Tongue (tissue), 2 donors: ENCODE data around the genes MOGAT2, UVRAG, THAP12 and EMSY.

GRCh38 chr11:75558005-75558746 is 3.9 kb upstream of the SERPINH1 start:
- RAMPAGE, long total RNA, result no peak

DNA sequence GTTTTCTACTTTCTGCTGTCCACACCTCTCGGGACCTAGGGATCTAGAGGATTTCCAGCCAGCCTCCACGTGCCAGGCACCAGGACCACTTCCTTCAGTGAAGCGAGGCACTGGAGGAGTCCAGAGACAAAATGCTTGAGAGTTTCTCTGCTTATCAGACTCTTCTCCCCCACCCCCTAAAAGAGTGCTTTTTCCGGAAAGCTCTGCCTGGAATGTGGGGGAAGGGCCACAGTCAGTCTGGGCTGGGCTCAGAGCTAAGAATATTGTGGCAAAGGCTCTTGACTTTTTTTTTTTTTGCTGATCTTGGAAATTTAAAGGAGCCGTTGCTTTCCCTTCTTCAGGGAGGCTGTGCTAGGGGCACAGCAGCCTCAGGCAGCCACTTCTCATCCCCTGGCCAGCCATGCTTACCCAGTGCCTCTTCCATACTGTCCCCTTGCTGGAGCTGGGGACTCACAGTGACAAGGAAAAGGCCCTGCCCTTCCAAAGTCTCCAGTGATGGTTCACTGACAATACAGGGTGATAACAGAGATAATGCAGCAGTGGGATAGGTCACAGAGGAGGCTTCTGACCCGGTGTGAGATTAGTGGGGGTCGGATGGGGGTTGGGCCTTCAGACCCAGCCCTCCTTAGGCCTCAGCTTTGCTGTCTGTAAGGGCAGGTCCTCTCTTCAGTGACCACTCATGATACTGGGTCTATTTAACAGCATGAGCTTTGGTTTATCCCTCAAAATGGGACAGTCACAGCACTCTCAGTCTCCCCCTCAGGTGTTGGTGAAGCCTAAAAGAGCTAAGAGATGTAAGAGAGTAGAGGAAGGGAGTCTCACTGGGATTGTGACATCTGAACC is 2.8 kb upstream of the SERPINH1 start:
- RAMPAGE, long total RNA, result no peak

GRCh38 chr11:75634992-75635400 is 33.8 kb downstream of the MAP6 start:
- RAMPAGE, long total RNA, result no peak

- RAMPAGE, long total RNA, result no peak
These were observed at the start of gene MOGAT2 for GRCh38 chr11:75717544-75718011. Gene MOGAT2, plus strand, starts transcription at chr11:75717838.

- RAMPAGE, long total RNA, result no peak
These were observed 1.1 kb downstream of the MOGAT2 start for GRCh38 chr11:75718686-75719103.

DNA sequence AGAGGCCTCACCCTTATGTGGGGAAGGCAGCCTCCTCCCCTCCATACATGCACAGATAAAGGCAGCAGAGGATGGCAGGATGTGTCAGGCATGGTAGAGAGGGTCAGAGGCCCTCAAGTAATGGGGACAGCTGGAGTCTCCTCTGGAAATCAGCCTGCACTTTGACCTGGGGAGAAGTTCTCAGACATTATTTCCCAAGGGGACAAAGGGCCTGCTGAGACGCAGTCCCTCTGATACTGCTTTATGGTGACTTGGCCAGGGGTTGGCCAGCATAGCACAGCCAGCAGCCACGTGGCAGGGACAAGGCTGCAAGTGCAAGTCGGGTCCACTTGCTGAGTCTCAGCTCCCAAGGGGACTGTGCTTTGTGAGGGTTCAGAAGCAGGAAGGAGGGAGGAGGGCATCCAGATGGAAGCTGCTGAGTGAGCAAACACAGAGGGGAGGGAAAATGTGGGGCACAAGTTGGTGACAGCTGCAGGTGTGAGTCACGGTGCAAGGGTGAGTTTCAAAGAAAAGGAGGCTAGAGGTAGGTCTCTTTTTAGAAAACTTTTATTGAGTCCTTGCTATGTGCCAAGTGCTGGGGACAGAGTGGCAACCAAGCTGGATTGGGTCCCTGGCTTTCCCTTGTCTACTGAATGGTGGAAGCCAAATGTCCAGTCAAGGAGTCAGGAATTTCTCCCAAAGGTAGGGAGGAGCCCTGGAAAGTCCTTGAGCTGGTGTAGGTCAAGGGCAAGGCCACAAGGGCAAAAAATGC is 17.2 kb downstream of the MOGAT2 start:
- RAMPAGE, long total RNA, result no peak

GRCh38 chr11:75786217-75787004 is 17.8 kb downstream of the DGAT2 start:
- RAMPAGE, long total RNA, result no peak

DNA sequence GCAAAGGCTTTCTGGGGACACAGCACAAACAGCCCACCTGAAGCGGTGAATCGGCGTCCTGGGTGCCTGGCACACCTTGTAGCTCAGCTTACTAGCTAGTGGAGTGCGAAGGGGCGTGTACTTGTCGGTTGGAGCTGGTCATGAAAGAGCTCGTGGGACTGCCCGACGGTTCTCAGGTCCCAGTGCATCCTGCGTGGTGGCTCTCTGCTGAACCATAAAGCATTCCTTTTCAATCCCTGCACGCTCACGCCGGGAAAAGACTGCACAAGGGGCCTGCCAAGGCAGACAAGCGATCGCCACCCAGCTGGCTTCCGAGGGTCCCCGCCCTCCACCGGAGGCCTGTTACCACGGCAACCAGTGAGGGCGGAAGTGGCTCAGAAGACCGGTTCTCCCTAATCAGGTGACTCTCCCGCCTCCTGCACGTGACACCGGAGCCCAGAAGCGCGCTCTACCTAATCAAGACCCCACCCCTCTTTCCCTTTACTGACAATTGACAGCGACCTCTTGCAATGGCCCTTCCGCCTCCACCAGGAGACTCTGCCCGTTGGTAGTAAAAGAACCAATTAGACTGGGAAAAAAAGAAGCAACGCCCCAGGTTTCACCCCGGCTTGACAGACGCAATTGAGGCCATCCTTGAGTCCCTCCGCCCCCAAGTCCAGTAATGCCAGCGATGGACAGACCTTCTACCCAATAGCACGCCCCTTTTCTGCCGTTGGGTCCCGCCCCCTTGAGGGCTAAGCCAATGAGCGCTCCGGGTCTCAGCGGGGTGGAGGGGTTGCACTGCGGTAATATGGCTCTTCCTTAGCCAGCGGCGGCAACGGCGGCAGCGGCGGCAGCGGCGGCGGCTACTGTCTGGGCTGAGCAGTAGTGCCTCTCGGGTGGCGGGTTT is at the start of gene UVRAG:
TSS of gene UVRAG (plus strand) at position 785 of the 889 bp plus-strand sequence.
- RAMPAGE, long total RNA, result no peak

DNA sequence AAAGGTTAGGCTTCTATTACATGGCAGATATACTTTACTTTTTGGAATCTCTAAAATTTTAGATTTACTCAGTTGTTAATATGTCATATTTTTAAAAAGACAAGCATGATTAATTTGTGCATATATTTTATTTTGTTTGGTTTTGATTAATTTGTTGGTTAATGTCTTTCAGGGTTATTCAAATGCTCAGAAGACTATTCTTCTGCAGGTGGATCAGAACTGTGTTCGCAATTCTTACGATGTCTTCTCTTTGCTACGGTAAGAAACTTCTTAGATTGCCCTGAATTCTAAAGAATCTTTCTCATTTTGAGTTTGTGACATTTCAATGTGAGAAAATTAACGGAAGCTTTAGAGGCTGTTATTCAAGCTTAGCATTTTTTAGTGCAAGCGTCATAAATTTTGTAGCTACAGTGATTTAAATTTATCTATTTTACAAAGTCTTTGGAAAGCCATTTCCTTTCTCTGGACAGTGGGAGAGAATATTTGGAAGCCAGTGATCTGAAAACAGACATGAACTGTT is 96.8 kb downstream of the UVRAG start:
- RAMPAGE, long total RNA, result no peak

DNA sequence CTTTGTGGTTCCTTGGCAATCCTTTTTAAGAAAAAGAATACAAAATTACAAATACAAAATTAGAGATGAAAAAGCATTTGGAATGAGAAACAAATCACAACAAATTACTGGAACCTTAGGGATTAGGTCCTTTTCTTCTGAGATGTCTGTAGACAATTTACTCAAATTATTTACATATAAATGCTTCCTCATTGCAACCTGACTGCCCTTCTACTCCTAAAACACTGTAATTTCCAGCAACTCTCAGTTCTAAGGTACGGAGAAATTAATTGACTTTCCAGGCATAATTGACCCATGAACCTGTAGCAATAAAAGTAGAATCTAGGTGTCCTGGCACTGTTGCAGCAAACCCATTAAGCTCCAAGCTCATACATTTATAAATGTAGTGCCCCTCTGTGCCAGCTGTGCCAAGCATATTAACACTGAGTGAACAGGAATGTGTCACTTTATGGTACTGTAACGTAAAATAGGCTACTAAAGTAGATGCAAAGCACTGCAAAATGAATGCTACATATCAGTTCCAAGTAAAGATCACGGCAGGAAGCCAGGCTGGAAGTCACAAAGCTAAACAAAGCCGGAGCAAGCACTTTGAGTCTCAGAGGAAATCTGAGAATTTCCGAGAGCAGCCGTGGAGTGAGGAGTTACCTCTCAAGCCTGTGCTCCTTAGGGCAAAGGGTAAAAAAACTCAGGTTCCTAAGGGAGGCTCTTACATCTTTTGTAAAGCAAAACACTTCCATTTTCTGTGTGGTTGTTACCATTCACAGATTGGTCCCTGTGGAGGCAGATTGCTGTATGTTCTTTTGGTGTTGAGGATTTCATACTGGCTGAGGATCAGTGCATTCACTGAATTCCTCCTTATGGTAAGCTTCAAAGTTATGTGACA is 85.8 kb downstream of the WNT11 start:
- RAMPAGE, long total RNA, result no peak

DNA sequence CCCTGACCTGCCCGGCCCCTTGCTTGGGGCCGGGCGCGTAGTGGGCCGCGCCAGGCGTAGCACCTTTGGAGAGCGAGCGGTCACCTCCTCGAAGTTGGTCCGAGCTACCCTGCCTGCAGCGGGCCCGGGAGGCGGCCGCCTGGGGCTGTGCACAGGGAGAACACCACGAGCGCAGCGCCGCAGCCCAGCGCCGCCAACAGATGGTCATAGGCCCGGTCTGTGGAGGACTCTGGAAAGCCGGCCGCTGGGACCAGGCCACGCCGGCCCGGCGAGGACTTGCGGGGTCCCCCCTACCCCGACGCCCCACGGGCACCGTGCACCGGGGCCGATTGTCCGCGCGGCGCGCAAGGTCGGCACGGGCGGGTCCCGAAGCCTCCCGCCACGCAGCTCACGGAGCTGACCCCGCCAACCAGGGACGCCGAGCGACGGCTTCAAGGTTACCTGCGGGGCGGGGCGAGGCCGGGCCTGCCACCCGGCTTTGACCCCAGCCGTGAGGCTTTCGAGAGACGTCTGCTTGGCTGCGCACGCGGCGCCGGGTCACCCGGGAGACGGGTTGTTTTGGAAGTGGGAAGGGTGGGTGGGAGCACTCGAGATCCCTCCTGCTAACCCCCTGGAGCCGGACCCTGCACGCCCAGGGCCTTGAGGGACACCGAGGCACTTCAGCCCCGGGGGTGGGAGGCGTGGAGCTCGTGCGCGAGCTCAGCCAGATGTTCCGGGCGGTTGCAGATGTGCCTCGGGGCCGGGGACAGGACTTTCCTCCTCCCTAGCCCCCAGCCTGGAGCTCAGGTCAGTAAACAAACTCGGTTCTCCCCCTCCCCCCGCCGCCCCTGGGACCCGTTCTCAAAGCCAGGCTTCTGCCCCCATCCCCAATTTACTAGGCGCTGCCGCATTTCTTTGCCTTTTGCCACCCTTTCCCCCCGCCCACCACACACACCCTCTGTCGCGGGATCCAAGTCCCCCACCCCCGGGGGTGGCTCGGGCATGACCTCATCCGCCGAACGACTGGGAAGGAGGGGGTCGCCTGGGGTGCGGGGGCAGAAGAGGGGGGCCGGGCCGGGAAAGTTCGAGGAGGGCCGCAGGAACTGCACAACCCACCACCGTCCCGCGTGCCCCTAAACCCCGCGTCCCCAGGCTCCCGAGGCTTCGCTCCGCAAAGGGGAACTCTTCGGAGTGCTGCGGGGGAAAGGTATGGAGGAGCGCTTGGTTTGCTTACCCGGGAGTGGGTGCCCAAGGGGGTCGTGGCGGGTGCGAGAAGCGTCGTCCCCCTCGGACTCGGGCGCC is 3.3 kb upstream of the WNT11 start:
- RAMPAGE, long total RNA, result no peak

DNA sequence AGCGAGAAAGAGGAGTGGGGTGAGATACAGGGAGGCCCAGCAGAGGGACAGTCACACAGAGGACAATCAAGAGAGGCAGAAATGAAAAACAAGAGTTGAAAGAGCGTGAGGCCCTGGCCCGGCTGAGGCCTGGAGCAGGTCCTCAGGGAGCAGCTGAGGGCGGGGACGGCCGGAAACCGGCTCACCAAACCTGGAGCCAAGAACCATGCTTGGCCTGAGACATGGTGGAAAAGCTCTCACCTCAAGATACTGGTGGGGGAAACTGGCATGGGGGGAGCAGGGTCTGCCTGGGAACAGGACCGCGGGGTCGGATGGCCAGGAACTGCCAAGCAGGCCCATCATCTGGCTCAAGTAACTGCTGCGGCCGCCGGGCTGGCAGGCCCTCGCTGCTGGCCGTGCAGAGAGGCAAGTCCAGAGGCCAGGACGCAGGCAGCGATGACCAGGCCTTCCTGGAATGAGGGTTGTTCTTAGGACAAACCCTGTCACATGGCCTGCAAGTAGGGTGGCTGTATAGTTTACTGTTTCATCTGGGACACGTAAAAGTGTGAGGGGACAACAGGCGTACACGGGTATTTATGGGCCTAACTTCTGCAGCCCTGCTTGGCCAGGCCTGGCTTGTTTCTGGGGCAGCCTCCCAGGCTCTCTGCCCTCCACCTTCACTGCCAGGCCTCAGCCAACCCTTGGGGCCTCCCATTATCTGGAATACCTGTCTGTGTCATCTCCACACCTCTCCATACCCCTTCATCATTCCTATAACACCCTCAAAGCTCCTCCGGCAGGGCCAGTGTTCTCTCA is 19.0 kb upstream of the WNT11 start:
- RAMPAGE, long total RNA, result no peak

DNA sequence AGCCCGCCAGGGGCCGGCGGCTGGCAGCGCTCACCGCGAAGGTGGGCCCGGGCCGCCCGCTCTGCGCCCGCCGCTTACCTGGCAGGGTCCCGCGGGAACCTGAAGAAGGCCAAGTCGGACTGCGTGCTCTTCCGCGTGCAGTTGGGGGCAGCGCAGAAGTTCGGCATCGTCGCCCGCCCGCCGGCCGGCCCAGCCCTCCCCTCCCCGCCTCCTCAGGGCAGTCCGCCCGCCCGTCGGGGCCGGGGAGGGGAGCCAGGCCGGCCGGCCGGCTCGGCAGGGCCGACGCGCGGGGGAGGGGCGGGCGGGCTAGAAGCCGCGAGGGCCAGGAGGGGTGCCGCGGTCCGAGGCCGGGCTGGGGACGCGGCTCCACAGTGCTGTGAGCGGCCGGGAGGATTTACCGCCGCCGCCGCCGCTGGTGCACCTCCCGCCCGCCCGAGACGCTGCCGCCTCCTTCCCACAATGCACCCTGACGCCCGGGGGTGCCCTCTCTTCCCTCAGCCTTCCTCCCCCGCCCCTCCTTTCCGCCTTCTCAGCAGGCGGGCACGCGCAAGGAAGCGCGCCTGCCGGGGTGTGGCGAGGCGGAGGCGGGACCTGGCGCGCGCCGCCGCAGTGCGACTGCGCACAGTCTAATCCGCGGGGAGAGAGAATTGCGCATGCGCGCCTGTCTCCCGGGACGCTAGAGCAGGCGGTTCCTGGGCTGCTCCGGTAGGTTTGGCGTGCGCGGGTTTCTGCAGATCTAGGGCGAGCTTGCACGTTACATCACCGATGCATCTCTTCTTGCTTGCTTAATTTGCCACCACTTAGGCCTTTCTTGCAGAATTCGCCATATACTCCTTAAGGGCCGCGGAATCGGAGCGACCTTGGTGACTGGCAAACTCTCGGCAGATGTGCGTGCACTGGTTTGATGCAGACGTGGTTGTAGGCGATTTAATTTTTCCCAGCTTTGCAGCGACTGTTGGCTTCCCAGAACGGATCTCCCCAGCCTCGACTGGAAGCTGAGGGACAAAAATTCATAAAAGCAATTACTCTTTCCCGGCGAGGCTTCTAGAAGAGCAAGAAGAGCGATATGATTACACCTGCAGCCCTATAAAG is at the start of gene THAP12:
TSS of gene THAP12 (minus strand) at position 463 of the 1,092 bp plus-strand sequence.
- RAMPAGE, long total RNA, result no peak

DNA sequence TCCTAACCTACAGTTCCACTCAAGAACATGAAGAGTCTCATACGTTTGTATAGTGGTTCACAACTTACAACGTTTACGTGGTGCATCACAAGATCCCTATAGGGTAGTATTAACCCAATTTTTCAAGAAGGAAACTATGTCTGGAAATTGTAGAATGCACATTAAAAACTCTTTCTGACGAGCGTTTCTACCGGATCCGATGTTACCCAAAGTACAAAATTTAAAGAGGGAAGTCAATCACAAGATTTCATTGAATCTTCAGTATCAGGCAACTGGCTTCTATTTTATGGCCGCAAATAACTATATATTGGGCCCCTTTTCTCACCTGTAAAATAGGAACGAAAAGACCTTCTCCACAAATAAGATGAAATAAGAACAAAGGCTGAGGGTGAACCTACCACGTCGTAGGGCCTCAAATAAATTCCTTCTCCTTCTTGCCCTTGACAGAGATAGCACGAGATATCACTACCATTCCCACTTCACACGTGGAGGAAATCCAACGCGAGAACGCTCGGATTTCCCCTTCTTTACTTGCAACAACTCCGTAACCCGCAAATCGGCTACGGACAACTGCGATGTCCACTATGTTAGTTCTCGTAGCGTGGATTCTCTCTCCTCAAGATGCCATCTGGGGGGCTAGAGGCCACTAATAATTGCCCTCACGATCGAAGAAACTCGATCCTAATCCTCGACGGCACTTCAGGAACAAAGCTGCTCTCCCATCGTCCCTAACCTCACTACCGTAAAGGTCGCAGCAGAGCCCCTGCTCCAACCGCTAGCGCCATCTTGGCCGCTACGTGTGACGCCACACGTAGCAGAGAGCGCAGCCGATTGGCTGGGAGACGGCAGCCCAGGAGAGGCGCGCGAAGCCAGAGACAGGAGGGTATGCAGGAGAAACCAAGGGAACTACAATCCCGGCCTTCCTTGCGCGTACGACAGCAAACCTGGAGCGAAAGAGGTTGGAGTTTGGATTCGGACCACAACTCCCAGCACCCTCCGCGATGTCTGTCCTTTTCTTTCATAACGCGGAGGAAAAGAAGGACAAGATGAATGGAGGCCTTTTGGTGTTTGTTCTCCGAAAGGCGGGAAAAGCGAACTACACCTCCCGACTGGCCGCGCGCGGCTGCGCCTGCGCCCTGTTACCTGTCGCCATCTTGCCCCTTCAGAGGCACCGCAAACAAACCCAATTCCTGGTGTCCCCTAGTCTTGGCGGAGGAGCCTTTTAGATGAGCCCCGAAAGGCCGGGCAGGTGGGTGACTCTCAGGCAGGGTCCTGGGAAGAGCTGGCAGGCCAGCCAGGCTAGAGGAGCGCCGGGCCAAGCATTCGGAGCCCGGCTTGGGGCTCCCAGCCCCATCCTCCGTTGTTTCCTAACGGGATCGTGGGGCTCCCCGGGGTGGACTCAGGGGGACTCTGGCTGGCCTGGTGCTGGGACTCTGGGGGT is at the start of gene EMSY:
TSS of gene EMSY (plus strand) at position 1,139 of the 1,441 bp plus-strand sequence.
- RAMPAGE, long total RNA, result start-site peak on the minus strand centred at position 772 of the sequence, 61 bp wide, 45 and 14 reads in 2 replicates; start-site peak on the plus strand centred at position 1,151 of the sequence, 35 bp wide, 231 and 178 reads in 2 replicates

- RAMPAGE, long total RNA, result no peak
These were observed 108.9 kb downstream of the EMSY start for GRCh38 chr11:76553426-76554430.

DNA sequence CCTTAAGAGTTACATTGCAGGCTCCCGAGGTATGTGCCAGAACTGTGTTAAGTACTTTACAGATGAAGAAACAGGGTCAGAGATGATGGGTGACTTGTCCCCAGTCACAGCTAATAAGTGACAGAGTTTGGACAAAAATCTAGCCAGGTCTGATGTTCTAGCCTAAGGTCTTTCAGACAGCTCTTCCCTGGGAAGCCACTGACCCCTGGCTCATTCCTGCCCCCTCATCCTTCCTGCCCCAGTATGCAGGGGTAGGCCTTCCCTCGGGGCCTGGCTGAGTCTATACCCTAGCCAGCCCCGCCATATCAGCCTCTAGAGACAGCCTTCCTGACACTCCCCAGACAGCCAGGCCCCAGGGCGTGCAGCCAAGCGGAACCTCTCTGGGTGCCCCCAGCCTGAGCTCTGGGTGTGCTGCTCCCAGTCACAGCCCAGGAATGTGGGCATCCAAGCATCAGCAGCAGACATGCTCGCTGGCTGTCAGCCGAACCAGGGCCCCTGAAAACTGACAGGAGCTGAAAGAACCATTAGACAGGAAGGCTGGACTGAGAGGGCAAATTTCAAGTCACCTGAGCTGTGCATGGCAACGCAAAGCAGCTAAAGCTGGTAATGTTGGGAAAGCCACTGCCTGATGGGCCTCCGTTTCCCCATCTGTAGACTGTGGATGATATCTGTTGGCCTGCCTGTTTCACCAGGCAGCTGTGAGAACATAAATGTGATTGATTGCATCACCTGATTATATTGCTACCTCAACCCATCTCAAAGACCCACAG is 93.3 kb downstream of the LRRC32 start:
- RAMPAGE, long total RNA, result no peak

DNA sequence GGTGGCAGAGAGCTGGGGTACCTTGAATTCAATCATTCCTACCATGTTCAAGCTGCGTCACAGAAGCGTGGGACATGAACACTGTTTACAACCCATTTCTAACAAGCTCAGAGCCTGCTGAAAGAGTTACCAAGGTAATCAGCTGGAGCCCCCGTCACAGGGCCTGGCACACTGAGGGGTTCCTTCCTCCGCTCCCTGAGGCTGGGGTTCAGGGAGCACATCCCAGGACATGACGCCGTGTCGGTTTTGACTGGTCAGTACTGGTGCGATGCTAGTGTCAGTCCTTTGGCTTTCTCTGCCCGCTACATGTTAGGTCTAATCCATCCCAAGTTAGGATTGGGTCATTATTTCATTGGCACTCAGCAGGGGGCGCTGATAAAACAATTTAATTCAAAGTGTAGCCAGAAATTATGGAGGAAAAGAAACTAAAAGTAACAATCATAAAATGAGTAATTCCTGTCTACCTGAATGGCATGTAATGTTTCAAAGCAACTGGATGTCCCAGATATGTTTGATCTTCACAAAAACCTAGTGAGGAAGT is 27.0 kb downstream of the TSKU start:
- RAMPAGE, long total RNA, result no peak

DNA sequence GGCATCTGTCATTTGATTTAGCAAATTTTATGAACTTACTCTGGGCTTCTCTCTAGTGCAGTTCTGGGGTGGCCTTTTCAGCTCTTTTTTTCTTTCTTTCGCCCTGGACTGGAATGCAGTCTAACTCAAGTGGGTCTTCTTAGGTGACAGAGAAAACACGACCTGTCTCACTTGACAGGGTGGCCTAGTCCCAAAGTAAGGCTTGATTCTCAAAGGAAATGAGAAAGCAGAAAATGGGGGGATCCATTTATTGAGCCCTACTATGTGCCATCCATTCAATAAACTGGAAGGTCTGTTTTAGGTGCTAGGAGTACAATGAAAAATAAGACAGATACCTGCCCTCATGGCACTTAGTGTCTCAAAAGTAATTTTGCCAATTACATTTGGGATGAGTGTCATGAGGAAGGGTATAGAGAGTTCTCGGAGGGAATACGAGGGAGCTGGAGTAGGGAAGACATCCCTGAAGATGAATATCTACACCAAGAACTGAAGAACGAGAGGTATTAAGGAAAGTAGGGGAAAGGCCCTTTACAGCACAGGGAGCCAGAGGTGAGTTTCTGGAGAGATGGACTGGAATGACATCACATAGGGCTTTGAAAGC is 6.4 kb upstream of the B3GNT6 start:
- RAMPAGE, long total RNA, result no peak

DNA sequence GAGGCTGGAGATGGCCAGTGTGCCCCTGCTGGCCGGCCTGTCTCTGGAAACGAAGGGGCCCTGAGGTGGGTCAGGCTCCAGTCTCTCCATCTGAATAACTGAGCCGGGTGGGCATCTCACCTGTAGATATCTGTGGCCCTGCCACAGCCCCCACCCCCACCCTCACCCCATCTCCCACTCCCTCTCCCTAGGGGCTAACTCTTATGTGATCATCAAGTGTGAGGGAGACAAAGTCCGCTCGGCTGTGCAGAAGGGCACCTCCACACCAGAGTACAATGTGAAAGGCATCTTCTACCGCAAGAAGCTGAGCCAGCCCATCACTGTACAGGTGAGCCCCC is 5.7 kb upstream of the MYO7A start:
- RAMPAGE, long total RNA, result no peak

GRCh38 chr11:77137141-77137502 is 9.1 kb downstream of the MYO7A start:
- RAMPAGE, long total RNA, result no peak